ENCODE results near the genes VDR, COL2A1, OR8S1, CACNB3 and FKBP11.

DNA sequence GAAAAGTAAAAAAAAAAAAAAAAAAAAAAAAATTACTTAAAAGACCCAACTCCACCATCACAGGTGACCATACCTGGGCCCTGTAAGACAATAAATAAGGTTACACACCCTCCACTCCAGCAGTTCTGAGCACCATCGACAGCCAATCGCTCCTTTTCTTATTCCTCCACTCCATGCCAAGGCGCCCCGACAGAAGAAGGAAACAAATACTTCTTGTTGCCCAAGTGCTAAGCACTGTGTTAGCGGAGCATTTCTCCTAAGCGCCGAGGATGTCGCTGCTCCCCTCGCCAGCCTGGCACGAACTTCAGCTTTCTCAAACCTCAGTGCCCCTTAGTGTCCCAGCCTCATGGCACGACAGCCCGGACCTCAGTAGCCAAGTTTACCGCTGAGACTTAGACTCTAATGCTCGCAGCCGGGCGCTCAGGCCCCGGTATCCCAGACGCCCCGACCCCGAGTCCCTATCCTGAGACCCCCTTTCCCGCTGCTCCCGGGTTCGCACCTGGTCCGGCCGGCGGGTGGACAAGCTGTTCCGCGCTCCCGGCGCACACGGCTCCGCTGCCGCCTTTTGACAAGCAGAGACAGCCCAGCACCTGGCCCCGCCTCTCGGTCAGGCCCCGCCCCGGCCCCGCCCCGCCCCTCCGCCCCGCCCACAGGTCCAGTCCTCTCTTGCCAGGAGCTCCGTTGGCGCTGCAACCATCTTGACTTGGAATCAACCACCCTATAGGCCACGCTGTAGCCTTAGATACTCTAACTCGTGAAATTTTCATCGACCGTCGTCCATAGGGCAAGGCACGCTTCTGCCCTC lies at the start of gene VDR:
VDR (minus strand) TSS at position 539 of the 805 bp plus-strand sequence.
- RRBS = 2% methylated on average over 17 of the region's 49 CpGs

GRCh38 chr12:47938795-47939677 lies 24.4 kb upstream of the TMEM106C start:
- RRBS = no CpG with 5 or more reads among the region's 7 CpGs

DNA sequence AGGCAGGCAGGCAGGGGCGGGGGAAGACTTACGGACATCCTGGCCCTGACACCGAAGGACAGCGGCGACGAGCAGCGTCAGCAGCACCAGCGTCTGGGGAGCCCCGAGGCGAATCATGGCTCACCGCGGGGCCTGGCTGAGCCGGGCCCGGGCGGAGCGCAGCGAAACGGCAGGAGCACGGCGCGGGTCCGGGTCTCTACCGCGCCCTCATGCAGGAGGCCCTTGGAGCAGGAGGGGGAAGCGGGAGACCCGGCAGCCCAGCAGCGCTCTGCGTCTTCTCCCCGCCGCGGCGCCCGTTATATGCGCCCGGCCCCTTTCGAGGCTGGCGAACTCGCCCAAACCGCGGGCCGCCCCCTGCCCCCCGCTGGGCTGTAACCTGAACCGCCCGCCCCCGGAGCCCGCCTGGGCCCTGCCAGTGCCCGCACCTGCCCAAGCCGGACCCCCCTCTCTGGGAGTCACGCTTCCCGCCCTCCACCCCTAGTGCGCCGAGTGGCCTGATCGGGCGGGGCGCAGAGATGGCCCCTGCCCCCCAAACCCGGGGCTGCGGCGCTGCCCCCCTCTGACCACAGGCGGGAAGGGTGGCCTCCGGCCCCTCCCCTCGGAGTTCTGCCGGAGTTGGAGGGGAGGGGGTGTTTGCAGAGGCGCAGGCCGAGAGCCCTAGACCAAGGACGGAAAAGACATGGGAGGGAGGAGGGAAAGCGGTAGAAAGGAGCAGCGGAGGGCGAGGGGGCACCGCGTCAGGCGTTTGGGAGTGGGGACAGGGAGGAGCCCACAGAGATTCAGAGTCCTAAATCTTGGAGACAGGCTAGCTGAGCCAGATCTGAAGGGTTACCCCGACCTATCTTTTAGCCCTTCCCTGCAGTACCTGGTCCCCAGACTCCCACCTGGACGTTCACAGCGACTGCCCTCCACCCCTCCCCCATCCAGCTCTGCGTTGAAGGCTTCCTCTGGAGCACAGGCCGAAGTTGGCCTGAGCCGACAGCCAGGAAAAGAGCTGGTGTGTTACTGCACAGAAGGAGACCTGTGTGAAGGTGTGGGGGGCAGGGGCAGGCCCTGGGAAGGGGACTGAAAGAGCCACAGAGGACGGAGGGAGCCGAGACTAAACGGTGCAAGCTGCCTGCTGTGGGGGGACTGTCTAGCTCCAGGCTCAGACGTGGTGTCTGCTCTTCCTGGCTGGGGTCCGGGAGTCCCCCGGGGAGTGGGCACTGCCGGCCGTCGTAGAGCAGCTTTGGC lies at the start of gene COL2A1:
COL2A1 (minus strand) TSS at position 272 of the 1,233 bp plus-strand sequence.
- RRBS = 3% methylated on average over 45 of the region's 86 CpGs

DNA sequence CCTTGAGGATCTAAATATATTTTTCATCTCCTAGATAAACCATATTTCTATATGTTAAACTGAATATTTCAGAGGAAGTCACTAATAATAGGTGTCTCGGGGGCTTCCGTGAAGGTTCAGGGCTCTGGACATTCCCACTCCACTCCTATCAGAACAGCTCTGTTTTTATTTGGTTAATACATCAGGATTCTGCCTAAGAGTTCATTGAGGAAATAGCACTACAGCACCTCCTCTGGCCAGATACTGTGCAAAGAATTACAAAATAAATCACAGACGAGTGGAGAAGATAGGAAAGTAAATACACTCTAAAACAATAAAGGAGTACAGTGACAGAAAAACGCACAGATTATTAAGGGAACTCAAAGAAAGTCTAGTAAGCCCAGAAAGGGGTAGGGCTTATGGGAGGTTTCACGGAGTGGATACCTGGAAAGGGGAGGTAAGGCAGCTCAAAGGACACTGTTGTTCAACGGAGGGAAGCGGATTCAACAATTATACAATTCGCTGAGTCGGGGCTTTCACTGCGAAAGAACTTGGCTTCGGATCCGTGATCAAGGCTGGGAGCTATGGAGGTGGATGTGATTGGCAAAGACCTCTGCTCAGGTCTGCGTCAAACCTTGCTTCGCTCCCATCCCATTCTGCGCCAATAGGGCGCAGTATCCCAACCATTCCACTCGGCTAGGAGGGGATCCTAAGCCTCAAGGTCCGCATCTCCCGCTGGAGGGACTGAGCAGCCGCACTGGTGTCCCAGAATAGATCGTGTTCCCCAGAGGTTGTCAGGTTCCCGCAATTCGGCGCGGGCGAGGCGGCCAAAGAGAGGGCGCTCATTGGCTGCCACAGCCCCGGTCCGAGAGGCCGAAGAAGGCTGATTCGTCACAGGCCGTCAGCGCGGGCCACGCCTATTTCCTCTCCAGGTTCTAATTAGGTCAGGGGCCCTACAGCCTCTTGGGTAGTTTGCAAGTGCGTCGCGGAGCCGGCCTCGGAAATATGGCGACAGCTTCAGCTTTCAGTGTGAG lies 5.4 kb downstream of the OR10AD1 start:
- RRBS = no CpG with 5 or more reads among the region's 42 CpGs

- RRBS = 2% methylated on average over 8 of the region's 30 CpGs
Observed at GRCh38 chr12:48350008-48350752, 539 bp downstream of the ZNF641 start.

DNA sequence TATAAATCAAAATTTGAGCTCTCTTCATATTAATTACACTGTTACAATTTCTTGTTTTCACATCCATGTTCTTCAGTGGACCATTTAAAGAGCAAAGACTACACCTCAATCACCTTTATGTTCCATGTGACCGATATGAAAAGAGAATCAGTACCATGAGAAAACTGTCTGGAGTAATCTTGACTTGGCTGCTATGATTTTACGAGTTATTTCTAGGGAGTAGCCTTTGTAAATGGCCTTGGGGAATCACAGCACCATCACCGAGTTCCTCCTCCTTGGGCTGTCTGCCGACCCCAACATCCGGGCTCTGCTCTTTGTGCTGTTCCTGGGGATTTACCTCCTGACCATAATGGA lies at the start of gene OR8S1:
OR8S1 (plus strand) TSS at position 233 of the 354 bp plus-strand sequence.
- RRBS = no CpG with 5 or more reads among the region's 5 CpGs

DNA sequence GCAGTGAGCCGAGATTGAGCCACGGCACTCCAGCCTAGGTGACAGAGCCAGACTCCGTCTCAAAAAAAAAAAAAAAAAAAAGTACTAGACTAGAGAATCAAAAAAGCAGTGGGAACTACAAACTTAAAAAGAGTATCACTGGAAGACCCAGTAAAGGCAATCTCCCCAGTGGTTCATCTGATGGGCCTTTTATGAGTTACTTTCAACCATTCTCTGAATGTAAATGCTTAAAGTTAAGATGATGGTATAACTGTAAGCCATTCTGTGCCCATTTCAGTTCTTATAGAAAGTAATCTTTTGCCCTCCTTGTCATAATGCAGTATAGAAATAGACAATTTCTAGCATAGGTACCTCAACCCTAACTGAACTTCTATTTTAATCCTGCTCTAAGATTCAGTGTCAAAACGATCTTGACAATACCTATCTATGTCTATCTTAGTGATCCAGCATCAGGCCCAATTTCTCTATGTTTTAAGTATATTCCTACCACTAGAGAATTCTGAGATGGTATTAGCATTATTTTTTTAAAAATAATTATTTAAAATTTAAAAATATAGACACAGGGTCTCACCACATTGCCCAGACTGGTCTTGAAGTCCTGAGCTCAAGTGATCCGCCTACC lies 29.5 kb downstream of the KANSL2 start:
- RRBS = no CpG with 5 or more reads among the region's 5 CpGs

DNA sequence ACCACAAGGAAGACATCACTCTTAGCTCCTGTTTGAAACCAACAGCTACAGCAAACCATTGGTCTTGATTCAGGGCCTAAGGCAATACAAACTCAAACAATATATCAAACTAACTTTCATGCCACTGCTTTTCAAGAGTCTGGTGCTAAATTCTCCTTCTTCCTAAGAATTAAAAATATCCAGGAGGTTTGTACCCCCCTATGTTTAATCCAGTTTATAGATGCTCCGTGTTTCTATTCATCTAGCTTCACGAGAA lies 25.4 kb downstream of the KANSL2 start:
- RRBS = no CpG with 5 or more reads among the region's 2 CpGs

- RRBS = no CpG with 5 or more reads among the region's 4 CpGs
Observed at GRCh38 chr12:48679493-48679880, 2.6 kb downstream of the KANSL2 start.

DNA sequence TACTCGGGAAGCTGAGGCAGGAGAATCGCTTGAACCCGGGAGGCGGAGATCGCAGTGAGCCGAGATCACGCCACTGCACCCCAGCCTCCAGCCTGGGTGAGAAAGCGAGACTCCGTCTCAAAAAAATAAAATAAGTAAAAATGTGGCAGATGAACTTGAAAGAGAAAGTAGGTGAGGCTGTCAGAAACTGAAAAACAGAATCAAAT lies 708 bp upstream of the CCNT1 start:
- RRBS = no CpG with 5 or more reads among the region's 9 CpGs

DNA sequence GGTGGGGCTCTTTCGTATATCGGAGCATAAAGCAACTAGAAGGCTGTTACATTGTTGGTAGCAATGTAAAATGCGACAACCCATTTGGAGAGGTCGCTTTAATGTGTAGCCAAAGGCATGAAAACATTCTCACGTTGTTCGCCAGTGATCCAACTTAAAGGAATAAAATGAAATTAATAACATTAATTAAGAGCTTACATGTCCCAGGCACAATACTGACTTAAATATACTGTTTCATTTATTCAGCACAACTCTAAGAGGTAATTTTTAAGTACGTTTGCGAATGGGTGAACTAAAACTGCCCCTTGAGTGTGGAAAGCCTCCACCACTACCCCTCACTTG lies 982 bp upstream of the CCNT1 start:
- RRBS = no CpG with 5 or more reads among the region's 8 CpGs

GRCh38 chr12:48768252-48768751 lies 20.6 kb downstream of the ADCY6 start:
- RRBS = no CpG with 5 or more reads among the region's 5 CpGs

DNA sequence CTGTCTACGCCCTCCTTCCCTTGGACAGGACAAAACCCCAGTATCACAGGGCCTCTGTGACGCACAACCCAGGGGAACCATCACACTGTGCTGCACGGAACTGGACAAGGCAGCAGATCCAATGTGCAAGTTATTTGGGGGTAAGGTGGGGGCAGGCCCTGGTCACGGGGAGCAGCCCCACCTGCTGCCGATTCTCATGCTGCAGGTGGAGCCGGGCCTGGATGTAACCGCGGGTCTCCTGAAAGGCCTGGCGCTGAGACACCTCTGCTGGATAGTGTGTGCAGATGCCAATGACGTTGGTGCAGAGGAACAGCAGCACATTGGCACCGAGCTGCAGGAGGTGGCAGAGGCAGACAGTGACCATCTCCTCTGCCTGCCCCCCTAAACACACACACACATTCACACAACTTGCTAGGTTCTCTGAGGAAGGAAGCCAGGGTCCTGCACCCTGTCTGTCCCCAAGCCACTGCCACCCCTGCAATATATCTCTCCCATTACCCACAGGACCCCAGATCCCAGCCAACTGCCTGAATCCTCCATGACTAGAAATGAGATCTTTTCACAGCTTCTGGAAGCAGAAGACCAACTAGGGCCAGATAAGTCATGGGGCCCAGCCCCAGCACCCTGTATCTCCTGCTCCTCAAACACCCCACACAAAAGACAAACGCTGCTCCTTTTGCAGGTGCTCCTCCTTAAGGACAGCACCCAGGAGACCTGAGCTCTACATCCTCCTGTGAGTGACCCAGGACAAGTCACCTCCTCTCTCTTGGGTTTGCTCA lies 10.8 kb downstream of the ADCY6 start:
- RRBS = no CpG with 5 or more reads among the region's 12 CpGs

- RRBS = no CpG with 5 or more reads among the region's 3 CpGs
Observed at GRCh38 chr12:48816251-48816879, 1.9 kb upstream of the CACNB3 start.

GRCh38 chr12:48817894-48819144 lies at the start of gene CACNB3:
Gene CACNB3 (plus strand): TSS chr12:48818496.
- RRBS = 2% methylated on average over 30 of the region's 105 CpGs

- RRBS = no CpG with 5 or more reads among the region's 8 CpGs
Observed at GRCh38 chr12:48865117-48865592, 515 bp downstream of the RND1 start.

- RRBS = under 1% methylated on average over 8 of the region's 35 CpGs
Observed at GRCh38 chr12:48925291-48925880, at the start of gene FKBP11. Gene FKBP11 (minus strand): TSS chr12:48925492.

DNA sequence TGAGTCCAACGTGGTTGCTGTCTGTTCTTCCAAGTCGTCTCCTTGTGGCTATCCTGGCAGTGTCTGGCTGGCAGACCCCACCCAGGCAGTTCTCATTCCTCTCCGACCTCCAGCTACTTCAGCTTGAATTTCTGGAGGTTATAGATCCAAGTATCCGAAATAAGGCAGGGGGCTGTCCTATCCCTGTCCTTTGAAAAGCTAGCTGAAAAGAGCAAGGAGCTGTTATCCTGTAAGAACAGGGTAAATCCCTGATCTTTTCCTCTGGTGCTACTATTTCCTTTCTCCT lies 532 bp upstream of the FKBP11 start:
- RRBS = no CpG with 5 or more reads among the region's 4 CpGs

DNA sequence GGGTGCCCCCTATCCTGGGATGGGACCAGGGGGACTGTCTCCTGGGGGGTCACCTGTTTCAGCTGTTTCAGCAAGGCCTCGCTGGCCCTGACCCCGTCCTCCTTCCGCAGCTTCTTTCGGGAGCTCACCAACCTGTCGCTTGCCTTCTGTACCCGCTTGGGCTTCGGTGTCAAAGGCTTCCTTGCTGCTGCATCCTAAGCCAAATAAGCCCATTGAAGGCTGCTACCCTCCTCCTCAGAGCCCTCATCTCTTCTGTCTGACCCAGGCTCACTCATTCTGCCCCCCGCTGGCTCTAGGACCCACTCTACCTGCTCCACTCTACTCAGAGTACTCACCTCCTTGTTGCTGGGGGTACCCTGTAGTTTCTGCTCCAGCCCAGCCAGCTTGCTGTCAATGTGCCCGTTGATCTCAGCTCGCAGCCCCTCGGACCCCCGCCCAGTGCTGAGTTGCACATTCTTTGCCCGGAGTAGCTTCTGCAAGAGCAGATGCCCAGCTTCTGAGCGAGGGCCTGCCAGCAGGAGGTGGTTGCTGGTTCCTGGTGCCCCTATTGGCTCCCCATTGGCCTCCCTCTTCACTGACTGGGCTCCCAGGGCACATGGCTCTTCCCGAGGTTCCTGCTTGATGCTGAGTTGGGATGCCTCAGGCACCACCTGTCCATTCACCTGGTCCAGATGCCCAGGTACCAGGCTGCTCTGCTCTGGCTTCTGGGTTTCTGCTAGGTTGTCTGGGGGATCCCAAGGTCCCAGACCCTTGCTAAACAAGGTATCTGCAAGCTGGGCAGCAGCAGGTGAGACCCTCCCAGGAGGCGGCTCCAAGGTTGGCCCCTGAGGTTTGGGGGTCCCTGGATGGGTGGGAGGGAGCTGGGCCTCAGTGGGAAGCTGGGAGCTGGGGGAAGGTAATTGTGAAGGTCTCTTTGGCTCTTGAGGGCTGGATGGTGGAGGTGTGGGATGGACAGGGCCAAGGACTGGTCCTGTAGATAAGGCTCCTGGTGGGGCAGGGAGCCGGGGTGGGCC lies 12.6 kb upstream of the PRKAG1 start:
- RRBS = no CpG with 5 or more reads among the region's 17 CpGs

- RRBS = no CpG with 5 or more reads among the region's 3 CpGs
Observed at GRCh38 chr12:49058889-49059274, 1.7 kb downstream of the KMT2D start.

Measured in choroid plexus epithelial cell (primary cell).